Natural killer cell (primary cell): ENCODE measurements around the genes CHRNA5 and ADAMTS7.

DNA sequence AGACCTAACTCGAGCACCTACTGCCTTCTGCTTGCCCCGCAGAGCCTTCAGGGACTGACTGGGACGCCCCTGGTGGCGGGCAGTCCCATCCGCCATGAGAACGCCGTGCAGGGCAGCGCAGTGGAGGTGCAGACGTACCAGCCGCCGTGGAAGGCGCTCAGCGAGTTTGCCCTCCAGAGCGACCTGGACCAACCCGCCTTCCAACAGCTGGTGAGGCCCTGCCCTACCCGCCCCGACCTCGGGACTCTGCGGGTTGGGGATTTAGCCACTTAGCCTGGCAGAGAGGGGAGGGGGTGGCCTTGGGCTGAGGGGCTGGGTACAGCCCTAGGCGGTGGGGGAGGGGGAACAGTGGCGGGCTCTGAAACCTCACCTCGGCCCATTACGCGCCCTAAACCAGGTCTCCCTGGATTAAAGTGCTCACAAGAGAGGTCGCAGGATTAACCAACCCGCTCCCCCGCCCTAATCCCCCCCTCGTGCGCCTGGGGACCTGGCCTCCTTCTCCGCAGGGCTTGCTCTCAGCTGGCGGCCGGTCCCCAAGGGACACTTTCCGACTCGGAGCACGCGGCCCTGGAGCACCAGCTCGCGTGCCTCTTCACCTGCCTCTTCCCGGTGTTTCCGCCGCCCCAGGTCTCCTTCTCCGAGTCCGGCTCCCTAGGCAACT is 4.6 kb downstream of the ISL2 start:
- PRO-cap, result no peak

DNA sequence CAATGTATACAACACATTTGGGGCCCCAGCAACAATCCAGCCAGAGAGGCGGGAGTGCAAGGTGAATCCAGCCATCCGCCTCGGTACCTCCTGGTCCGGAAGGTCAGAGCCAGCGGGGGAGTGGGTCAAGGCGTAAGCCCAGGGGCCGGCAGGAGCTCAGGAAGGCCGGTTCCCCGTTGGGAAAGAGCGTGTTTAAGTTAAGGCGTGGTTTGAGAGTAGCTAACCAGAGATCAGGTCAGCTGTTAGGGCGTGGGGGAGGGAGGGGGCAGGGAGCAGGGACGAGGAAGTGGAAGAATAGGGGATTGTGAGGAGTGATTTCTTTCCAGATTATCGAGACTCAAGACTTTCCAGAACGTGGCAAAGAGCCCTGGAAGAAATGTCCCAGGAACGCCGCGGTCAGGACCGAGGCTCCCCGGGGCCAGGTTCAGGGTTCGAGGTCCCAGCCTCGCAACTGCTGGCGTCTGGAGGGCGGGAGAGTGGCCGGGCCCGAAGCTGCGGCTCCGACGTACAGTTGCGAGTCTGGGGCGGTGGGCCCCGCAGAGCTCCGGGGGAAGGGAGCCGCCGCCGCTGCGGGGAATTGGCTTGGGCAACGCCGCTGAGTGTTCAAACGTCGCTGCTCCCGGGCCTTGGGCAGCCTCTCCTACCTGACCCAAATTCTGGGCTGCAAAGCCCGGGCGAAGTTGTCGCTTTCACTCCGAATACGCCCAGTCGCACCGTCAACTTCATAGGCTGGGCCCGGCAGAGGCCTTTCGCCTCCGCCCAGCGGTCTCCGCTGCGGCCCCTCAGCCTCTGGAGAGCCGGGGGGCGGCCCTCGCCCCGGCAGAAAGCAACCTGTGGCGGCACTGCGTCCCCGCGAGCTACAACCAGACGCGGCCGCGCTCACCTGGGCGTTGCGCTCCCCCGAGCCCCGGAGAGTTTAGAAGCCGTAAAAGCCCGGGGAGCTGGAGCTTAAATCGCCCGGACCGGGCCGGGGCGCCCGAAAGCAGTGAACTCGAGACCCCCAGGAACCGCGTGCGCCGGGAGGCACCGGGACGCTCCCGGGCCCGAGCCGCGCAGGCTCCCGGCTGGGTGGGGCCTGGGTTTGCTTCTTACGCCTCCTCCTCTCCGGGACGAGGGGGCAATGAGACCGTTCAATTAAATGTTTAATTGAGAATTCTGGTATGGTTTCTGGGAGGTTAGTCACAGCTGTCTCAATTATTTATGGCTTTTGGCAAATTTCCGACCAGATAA is 9.6 kb downstream of the ISL2 start:
- PRO-cap, result no peak

DNA sequence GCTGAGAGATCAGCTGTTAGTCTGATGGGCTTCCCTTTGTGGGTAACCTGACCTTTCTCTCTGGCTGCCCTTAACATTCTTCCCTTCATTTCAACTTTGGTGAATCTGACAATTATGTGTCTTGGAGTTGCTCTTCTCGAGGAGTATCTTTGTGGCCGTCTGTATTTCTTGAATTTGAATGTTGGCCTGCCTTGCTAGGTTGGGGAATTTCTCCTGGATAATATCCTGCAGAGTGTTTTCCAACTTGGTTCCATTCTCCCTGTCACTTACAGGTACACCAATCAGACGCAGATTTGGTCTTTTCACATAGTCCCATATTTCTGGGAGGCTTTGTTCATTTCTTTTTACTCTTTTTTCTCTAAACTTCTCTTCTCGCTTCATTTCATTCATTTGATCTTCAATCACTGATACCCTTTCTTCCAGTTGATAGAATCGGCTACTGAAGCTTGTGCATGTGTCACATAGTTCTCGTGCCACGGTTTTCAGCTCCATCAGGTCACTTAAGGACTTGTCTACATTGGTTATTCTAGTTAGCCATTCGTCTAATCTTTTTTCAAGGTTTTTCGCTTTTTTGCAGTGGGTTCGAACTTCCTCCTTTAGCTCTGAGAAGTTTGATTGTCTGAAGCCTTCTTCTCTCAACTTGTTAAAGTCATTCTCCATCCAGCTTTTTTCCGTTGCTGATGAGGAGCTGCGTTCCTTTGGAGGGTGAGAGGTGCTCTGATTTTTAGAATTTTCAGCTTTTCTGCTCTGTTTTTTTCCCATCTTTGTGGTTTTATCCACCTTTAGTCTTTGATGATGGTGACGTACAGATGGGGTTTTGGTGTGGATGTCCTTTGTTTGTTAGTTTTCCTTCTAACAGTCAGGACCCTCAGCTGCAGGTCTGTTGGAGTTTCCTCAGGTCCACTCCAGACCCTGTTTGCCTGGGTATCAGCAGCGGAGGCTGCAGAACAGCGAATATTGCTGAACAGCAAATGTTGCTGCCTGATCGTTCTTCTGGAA is 88.7 kb downstream of the ISL2 start:
- PRO-cap, result no peak

DNA sequence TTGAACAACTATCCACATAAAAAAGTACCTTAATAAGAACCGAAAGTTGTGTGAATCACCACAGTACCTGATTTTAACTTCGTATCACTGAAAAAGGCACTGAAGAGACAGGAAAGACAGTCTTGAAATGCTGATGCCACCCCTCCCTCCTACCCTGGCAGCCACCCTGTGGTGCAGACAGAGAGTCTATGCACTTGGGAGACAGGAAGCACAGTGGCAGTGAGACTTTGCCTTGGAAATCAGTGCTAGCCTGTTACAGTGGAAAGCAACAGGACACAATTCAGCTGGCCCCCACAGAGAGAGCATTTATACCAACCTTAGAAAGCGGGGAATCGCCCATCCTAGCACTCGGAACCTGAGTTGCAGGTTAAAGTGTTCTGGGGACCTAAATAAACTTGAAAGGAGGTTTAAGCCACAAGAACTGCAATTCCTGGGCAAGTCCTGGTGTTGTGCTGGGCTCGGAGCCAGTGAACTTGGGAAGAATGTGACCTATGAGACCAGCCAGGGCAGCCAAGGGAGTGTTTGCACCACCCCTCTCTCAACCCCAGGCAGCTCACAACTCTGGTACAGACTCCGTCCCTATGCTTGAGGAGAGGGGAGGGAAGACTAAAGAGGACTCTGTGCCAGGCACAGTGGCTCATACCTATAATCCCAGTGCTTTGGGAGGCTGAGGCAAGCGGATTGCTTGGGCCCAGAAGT is 240.1 kb downstream of the ISL2 start:
- PRO-cap, result no peak

DNA sequence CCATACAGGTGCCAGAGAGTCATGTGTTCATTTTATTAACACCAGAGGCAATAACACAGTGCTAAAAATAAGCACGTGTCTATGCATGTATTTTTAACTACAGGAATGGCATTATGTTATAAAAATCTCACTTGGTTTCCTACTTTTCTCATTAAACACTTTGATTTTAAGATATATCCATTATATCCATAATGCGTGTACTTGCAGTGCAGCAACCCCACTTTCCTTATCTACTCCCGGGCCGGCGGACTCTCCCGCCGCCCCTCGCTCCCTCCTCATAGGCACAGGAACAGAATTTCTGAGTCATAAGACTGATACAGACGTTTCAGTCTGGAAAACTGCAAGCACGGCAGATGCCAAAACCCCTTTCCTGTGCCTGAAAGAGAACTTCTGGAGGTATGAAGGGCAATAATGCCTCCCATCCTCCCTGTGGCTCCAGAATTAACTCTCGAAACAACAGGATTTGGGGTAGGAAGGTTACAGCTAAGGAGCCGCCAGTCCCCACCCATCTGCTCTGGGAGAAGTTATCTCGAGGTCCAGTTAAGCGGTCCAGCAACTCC is 22.3 kb upstream of the PSTPIP1 start:
- PRO-cap, result no peak

DNA sequence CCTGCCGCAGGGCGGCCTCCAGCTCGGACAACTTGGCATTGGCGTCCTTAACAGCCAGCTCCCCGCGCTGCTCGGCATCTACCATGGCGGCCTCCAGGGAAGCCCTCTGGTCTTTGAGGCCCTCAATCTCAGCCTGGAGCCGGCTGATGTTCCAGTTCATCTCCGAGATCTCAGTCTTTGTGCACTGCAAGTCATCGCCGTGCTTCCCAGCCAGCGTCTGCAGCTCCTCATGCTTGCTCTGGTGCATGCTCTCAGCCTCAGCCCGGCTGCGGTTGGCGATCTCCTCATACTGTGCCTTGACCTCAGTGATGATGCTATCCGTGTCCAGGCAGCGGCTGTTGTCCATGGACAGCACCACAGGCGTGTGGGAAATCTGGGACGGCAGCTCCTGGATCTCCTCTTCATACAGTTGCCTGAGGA is 15.6 kb upstream of the PSTPIP1 start:
- PRO-cap, result no peak

GRCh38 chr15:77233380-77233819 is 162.5 kb upstream of the TSPAN3 start:
- PRO-cap, result no peak

GRCh38 chr15:77421405-77421654 is 642 bp downstream of the HMG20A start:
- PRO-cap, result bidirectional peak, plus-strand start at chr15:77421487, minus-strand start at chr15:77421507

GRCh38 chr15:77481573-77482234 is 61.0 kb downstream of the HMG20A start:
- PRO-cap, result no peak

GRCh38 chr15:77493066-77493750 is 72.5 kb downstream of the HMG20A start:
- PRO-cap, result no peak

DNA sequence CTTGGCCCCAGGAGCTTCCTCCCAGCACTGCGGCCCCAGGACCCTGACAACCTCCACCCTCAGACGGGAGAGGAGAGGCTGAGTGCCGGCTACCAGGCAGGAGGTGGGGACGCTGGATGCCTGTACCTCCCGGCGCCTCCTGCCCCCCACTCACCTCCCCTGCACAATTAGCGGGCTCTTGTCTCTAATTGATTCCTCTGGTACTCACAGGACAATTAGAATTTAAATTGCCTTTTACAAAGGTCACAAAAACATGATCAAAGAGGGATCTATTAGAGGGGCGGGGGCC is 84.4 kb downstream of the LINGO1 start:
- PRO-cap, result no peak

- PRO-cap, result no peak
Measured at GRCh38 chr15:77630669-77632067, 1.5 kb downstream of the LINGO1 start.

DNA sequence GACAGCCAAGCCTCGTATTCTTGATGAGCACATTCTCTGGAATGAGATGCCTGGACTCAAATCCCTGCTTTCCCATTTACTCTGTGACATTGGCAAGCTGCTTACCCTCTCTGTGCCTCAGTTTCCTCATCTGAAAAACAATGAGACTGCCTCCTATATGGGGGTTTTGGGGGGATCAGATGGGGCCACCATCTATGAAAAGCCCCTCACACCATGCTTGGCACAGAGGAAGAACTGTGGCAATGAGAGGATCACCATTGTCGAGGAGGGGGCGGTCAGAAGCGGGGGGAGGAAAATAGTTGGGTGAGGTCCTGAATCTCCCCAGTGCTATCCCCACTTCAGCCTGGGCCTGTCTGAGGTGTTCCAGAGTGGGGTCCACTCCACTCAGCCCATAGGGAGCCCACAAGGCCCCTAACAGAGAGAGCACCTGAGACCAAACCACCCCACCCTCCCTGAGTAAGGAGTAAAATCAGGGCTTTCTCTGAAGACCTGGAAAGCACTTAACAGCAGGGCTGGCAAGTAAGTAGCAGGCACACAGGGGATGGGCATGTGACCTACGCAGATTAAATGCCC is 126.0 kb upstream of the LINGO1 start:
- PRO-cap, result no peak

DNA sequence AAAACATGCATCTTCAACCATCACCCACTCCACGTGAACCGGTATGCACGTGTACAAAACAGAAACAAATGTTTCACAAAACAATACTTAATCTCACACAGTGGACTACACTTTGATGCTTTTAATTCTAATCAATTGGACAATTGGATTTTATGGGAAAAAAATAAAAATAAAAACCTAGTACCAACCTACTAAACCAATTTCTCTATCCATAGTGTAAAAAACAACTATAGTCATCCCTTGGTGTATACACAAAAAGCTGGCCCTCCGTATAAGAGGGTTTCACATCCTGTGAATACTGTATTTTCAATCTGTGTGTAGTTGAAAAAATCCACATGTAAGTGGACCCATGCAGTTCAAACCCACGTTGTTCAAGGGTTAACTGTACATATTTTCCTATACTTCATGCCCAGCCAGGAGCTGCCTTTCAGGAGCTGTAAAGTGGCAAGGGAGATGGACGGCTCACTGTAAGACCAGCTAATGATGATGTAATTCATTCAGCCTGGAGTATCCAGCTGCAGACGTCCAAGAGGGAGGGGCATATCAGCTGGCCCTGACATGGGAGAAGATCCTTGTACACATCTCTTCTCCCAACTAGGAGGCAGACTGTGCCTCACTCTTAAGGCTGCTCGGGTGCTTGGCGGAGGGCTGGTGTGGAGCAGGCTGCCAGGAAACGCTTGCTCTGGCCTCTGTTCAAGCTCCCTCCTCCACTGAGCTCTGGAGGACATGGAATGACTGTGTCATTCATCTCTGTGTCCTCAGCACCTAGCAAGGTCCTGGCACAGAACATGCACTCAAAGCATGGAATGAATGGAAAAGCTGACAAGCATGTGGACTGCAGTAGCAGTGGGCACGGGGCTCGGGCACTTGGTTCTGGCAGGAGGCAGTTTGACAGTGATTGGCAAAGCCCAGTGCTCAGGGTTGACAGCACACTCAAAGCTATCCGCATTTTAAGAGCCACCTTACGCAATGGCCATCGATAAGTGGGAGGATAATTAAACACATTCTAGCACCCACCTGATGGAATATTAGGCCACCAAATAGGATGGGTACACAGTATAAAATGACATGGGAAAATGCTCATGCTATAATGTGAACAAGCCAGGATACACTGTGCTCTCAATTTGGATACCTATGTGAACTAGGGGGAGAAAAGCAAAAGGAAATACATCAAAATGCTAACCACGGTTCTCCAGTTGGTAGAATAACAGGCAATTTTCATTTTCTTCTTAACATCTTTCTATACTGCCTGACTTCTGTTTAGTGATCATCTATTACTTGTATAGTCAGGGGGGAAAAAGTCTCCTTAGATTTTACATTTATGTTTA is 72.5 kb downstream of the TBC1D2B start:
- PRO-cap, result no peak

- PRO-cap, result no peak
Measured at GRCh38 chr15:78007827-78008566, 69.5 kb downstream of the TBC1D2B start.

GRCh38 chr15:78018341-78018841 is 59.1 kb downstream of the TBC1D2B start:
- PRO-cap, result no peak

DNA sequence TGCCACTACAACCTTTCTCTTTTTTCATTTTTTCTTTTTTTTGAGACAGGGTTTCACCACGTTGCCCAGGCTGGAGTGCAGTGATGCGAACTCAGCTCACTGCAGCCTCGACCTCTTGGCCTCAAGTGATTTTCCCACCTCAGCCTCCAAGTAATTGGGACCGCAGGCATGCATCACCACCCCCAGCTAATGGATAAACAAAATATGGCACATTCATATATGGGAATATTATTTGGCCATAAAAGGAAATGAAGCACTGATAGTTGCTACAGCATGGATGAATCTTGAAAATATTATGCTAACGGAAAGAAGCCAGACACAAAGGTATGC is 34.2 kb downstream of the TBC1D2B start:
- PRO-cap, result no peak

- PRO-cap, result no peak
Measured at GRCh38 chr15:78056231-78056691, 21.2 kb downstream of the TBC1D2B start.

DNA sequence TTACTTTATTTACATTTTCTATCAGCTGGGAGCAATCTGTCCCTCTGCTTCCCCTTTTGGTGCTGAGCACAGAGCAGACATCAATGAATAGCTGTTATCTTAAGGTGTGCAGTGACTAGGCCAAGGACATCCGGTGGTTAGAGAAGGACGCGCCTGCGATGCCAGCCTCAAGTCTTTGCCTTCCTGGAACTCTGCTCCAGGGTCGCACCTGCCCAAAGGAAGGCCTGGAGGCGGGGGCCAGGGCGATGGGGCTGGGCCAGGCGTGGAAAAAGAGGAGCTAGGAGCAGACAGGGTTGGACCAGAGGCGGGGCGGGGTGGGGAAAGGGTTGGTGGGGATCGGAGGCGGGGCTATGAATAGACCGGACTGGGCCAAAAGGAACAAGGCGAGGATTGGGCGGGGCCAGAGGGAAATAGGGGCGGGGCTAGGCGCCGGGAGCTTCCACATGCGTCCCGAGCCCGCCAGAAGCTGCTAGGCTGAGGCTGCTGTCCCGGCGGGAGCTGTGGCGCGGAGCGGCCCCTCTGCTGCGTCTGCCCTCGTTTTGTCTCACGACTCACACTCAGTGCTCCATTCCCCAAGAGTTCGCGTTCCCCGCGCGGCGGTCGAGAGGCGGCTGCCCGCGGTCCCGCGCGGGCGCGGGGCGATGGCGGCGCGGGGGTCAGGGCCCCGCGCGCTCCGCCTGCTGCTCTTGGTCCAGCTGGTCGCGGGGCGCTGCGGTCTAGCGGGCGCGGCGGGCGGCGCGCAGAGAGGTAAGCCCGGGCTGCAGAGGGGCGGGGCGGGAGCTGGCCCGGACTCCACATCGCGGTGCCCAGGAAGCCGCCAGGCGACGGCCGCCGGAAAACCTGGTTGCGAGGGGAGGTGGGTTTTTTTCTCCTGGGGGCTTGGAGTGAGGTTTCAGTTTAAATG is at the start of gene CHRNA5:
Gene CHRNA5 (plus strand): TSS at position 442 of the 904 bp plus-strand sequence.
- PRO-cap, result bidirectional peak, plus-strand start at position 123 of the sequence, minus-strand start at position 89 of the sequence

DNA sequence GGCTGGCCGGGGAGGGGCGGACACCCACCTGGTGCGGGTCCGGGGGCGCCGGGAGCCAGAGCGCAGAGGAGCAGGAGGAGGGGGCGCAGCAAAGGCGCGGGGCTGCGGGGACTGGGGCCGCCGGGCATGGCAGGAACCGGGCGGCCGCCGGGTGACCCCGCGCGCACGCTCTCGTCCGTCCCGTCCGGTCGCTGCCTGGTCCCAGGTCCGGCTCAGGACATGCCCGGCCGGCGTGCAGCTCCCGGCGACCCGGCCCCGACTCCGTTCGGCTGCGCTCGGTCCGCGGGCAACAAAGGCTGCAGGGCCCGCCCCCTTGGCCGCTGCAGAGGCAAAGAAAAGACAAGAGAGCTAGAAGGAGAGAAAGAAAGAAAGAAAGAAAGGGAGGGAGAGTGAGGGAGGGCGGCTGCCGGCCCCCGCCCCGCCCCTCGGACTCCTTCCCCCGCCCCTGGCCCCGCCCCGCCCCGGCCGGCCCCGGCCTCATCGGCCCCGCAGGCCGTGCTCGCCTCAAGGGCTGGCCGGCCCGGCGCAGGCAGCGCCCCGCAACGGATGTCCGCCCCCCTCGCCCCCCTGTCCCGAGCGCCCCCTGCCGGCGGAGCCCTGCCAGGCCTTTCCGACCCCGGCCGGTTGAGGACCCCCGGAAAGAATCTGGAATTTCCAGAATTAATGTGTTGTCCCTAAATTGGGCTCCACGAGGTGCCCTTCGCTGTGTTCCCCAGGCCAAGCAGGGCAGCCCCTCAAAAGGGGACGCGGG is at the start of gene ADAMTS7:
Gene ADAMTS7 (minus strand): TSS at position 372 of the 751 bp plus-strand sequence.
- PRO-cap, result no peak